GM12878 (cell line): ENCODE results near the genes NKTR and GASK1A.

DNA sequence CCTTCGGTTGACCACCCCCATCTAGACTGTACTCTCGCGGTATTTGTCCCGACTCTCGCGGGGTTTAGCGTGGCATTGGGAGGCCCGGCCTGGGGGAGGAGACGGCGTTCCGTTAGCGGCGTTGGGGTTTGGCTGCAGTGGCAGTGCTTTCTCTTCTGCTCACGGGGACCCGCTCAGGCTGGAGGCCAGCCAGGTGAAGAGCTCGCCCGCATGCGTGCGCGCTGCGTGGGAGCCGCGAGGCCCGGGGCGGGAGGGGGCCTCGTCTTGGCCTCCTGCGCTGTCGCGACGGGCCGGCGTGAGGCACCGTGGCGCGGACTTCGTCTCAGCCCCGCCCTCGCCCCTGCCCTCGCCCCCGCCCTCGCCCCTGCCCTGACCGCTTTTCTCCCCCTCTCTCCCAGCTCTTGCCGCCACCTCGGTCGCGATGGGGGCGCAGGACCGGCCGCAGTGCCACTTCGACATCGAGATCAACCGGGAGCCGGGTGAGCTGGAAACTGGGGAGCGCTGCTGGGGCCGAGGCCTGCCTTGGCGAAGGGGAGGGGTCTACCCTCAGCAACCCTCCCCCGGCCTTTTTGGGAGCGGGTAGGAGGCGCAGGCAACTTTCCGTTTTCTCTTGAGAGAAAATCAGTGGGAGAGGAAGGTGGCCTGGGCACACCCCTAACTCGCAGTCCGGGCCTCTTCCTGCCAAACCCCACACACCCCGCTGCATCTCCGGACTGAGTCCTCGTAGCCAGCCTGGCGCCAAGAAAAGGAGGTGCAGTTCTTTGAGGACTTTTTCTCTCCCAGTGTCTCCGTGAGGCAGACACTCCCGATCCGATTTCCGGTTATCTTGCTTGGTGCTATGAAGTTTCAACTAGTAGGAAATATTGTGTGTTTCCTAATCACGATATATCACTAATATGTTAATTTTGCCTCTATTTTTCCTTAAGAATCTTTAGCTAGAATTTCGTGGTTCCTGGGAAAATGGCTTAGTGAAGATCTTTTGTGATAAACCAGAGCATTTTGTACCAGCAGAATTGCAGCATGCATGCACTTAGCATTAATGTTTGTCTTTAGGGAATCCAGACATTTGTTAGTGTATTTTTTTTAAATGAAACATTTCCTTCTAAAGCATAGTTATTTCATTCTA lies at the start of gene NKTR:
NKTR (plus strand) TSS at position 101 of the 1,126 bp plus-strand sequence.
- RAMPAGE, long total RNA, result start-site peak on the plus strand centred at position 125 of the sequence, 68 bp wide, 612 and 427 reads in 2 replicates
- RRBS, 2 experiments, result under 1 to 2% methylated on average over 13 to 23 of the region's 72 CpGs
CAGE:
- cytosol, long polyA minus RNA, result start-site peak on the plus strand centred at position 82 of the sequence, 63 bp wide, 156 reads; start-site peak on the plus strand centred at position 451 of the sequence, 9 bp wide, 30 reads
- cytosol, long polyA plus RNA, result no peak
- long polyA plus RNA, result start-site peak on the plus strand centred at position 108 of the sequence, 96 bp wide, 212 and 291 reads in 2 replicates
- nucleolus, long total RNA, result start-site peak on the plus strand centred at position 96 of the sequence, 114 bp wide, 1,244 reads
- nucleus, long polyA plus RNA, result start-site peak on the plus strand centred at position 145 of the sequence, 111 bp wide, 1,162 and 1,619 reads in 2 replicates
- nucleus, long total RNA, result no peak

- RAMPAGE, long total RNA, result no peak
- RRBS, 2 experiments, result 2 to 27% methylated on average over 7 to 12 of the region's 39 CpGs
CAGE:
- cytosol, long polyA minus RNA, result no peak
- cytosol, long polyA plus RNA, result no peak
- long polyA plus RNA, result no peak
- nucleolus, long total RNA, result no peak
- nucleus, long polyA plus RNA, result no peak
- nucleus, long total RNA, result no peak
Measured at GRCh38 chr3:42654708-42655576, 1.4 kb downstream of the ZBTB47 start.

GRCh38 chr3:42780735-42781848 lies 8.0 kb upstream of the CCDC13 start:
- RAMPAGE, long total RNA, result no peak
- RRBS, 2 experiments, result no CpG with 5 or more reads among the region's 15 CpGs
CAGE:
- cytosol, long polyA minus RNA, result no peak
- cytosol, long polyA plus RNA, result no peak
- long polyA plus RNA, result no peak
- nucleolus, long total RNA, result no peak
- nucleus, long polyA plus RNA, result no peak
- nucleus, long total RNA, result no peak

- RAMPAGE, long total RNA, result no peak
- RRBS, 2 experiments, result no CpG with 5 or more reads among the region's 5 CpGs
CAGE:
- cytosol, long polyA minus RNA, result no peak
- cytosol, long polyA plus RNA, result no peak
- long polyA plus RNA, result no peak
- nucleolus, long total RNA, result no peak
- nucleus, long polyA plus RNA, result no peak
- nucleus, long total RNA, result no peak
Measured at GRCh38 chr3:42831174-42831781, 22.0 kb downstream of the ACKR2 start.

GRCh38 chr3:42850526-42851605 lies 24.8 kb downstream of the CYP8B1 start:
- RAMPAGE, long total RNA, result no peak
- RRBS, 2 experiments, result no CpG with 5 or more reads among the region's 6 CpGs
CAGE:
- cytosol, long polyA minus RNA, result no peak
- cytosol, long polyA plus RNA, result no peak
- long polyA plus RNA, result no peak
- nucleolus, long total RNA, result no peak
- nucleus, long polyA plus RNA, result no peak
- nucleus, long total RNA, result no peak

GRCh38 chr3:42978943-42979960 lies at the start of gene GASK1A:
Gene GASK1A (plus strand): TSS chr3:42979311.
- RAMPAGE, long total RNA, result no peak
- RRBS, 2 experiments, result 3% methylated on average over 21 to 27 of the region's 81 CpGs
CAGE:
- cytosol, long polyA minus RNA, result no peak
- cytosol, long polyA plus RNA, result no peak
- long polyA plus RNA, result no peak
- nucleolus, long total RNA, result no peak
- nucleus, long polyA plus RNA, result no peak
- nucleus, long total RNA, result no peak

- RAMPAGE, long total RNA, result no peak
- RRBS, 2 experiments, result no CpG with 5 or more reads among the region's 5 CpGs
CAGE:
- cytosol, long polyA minus RNA, result no peak
- cytosol, long polyA plus RNA, result no peak
- long polyA plus RNA, result no peak
- nucleolus, long total RNA, result no peak
- nucleus, long polyA plus RNA, result no peak
- nucleus, long total RNA, result no peak
Measured at GRCh38 chr3:42980981-42981365, 1.9 kb downstream of the GASK1A start.

GRCh38 chr3:43086456-43087279 lies 19.2 kb downstream of the POMGNT2 start:
- RAMPAGE, long total RNA, result no peak
- RRBS, 2 experiments, result no CpG with 5 or more reads among the region's 6 CpGs
CAGE:
- cytosol, long polyA minus RNA, result no peak
- cytosol, long polyA plus RNA, result no peak
- long polyA plus RNA, result no peak
- nucleolus, long total RNA, result no peak
- nucleus, long polyA plus RNA, result no peak
- nucleus, long total RNA, result no peak

GRCh38 chr3:43217561-43217941 lies 68.8 kb upstream of the SNRK start:
- RAMPAGE, long total RNA, result no peak
- RRBS, 2 experiments, result no CpG with 5 or more reads among the region's 4 CpGs
CAGE:
- cytosol, long polyA minus RNA, result no peak
- cytosol, long polyA plus RNA, result no peak
- long polyA plus RNA, result no peak
- nucleolus, long total RNA, result no peak
- nucleus, long polyA plus RNA, result no peak
- nucleus, long total RNA, result no peak

GRCh38 chr3:43246876-43247473 lies 39.4 kb upstream of the SNRK start:
- RAMPAGE, long total RNA, result no peak
- RRBS, 2 experiments, result no CpG with 5 or more reads among the region's 3 CpGs
CAGE:
- cytosol, long polyA minus RNA, result no peak
- cytosol, long polyA plus RNA, result no peak
- long polyA plus RNA, result no peak
- nucleolus, long total RNA, result no peak
- nucleus, long polyA plus RNA, result no peak
- nucleus, long total RNA, result no peak

DNA sequence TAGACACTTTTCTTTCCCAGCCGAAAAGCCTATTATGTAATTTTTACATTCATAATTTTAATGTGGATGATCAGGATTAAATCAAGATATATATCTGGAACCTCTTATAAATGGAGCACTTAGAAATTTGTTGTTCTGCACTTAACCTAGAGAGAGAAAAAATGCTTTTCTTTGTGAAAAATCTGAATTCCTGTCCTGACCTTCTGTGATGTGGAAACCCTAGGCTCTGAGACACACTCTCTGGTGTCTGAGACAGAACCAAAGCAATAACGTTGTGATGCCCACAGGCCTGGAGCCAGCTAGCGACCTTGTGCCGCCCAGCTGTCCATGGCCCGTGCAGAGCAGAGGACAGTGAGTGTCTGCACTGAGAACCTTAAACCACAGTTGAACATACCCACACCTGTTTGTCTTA lies 62.4 kb downstream of the SNRK start:
- RAMPAGE, long total RNA, result no peak
- RRBS, 2 experiments, result no CpG with 5 or more reads among the region's 5 CpGs
CAGE:
- cytosol, long polyA minus RNA, result no peak
- cytosol, long polyA plus RNA, result no peak
- long polyA plus RNA, result no peak
- nucleolus, long total RNA, result no peak
- nucleus, long polyA plus RNA, result no peak
- nucleus, long total RNA, result no peak

DNA sequence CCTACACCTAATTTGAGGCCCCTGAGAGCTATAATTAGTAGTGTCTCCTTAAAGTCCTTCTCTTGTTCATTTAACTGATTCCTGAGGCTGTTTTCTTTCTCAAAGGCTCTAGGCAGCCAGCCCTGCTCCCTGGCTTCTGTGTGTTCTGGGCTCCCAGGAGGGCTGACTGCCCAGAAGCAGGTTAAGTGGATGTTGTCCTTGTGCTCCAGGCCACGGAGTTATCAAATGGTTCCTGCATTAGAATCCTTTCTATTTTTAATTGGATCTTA lies 140.0 kb downstream of the SNRK start:
- RAMPAGE, long total RNA, result no peak
- RRBS, 2 experiments, result no CpG with 5 or more reads among the region's 1 CpG
CAGE:
- cytosol, long polyA minus RNA, result no peak
- cytosol, long polyA plus RNA, result no peak
- long polyA plus RNA, result no peak
- nucleolus, long total RNA, result no peak
- nucleus, long polyA plus RNA, result no peak
- nucleus, long total RNA, result no peak

DNA sequence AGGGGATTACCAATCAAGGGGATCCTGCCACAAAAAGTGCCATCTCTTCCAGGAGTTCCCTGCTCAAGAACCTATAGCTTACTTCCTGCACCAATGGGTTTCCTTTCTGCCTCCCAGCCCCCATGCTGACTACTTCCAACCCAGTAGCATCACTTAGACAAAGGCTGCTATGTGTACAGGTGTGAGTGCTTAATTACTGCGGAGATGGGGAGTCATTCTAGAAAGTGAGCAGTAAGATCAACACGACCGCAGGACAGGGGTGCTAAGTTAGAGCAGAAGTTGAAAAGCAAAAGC lies 49.3 kb downstream of the ANO10 start:
- RAMPAGE, long total RNA, result no peak
- RRBS, 2 experiments, result no CpG with 5 or more reads among the region's 3 CpGs
CAGE:
- cytosol, long polyA minus RNA, result no peak
- cytosol, long polyA plus RNA, result no peak
- long polyA plus RNA, result no peak
- nucleolus, long total RNA, result no peak
- nucleus, long polyA plus RNA, result no peak
- nucleus, long total RNA, result no peak

- RAMPAGE, long total RNA, result no peak
- RRBS, 2 experiments, result no CpG with 5 or more reads among the region's 1 CpG
CAGE:
- cytosol, long polyA minus RNA, result no peak
- cytosol, long polyA plus RNA, result no peak
- long polyA plus RNA, result no peak
- nucleolus, long total RNA, result no peak
- nucleus, long polyA plus RNA, result no peak
- nucleus, long total RNA, result no peak
Measured at GRCh38 chr3:43644240-43644680, 22.4 kb upstream of the ANO10 start.

DNA sequence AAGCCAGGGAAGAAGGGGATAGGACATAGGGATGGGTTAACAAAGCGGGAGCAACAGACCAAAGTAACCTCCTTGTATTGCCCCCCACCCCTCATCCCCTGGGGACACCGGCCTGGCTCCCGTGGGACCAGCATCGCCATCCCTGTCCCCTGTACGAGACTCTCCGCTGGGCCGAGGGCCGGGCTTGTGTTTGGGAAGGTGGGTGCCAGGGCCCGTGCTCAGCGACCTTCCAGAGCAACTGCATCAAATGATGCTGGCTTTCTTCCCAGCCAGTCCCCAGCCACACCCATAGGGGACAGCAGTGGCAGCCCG lies 203.9 kb downstream of the ABHD5 start:
- RAMPAGE, long total RNA, result no peak
- RRBS, 2 experiments, result 7 to 27% methylated on average over 7 of the region's 11 CpGs
CAGE:
- cytosol, long polyA minus RNA, result no peak
- cytosol, long polyA plus RNA, result no peak
- long polyA plus RNA, result no peak
- nucleolus, long total RNA, result no peak
- nucleus, long polyA plus RNA, result no peak
- nucleus, long total RNA, result no peak

DNA sequence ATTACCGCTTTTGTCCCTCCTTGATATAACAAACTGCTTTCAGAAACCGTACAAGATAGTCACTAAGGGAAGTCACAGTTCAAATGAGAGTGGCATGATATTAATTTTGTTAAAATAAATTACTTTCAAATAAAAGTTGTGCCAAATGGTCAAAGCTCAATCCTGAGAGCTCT lies 554 bp downstream of the TCAIM start:
- RAMPAGE, long total RNA, result no peak
- RRBS, 2 experiments, result no CpG with 5 or more reads among the region's 2 CpGs
CAGE:
- cytosol, long polyA minus RNA, result no peak
- cytosol, long polyA plus RNA, result no peak
- long polyA plus RNA, result no peak
- nucleolus, long total RNA, result no peak
- nucleus, long polyA plus RNA, result no peak
- nucleus, long total RNA, result no peak

- RAMPAGE, long total RNA, result no peak
- RRBS, 2 experiments, result no CpG with 5 or more reads among the region's 11 CpGs
CAGE:
- cytosol, long polyA minus RNA, result no peak
- cytosol, long polyA plus RNA, result no peak
- long polyA plus RNA, result no peak
- nucleolus, long total RNA, result no peak
- nucleus, long polyA plus RNA, result no peak
- nucleus, long total RNA, result no peak
Measured at GRCh38 chr3:44447037-44447905, 30.2 kb downstream of the ZNF445 start.

- RAMPAGE, long total RNA, result no peak
- RRBS, 2 experiments, result no CpG with 5 or more reads among the region's 8 CpGs
CAGE:
- cytosol, long polyA minus RNA, result no peak
- cytosol, long polyA plus RNA, result no peak
- long polyA plus RNA, result no peak
- nucleolus, long total RNA, result no peak
- nucleus, long polyA plus RNA, result no peak
- nucleus, long total RNA, result no peak
Measured at GRCh38 chr3:44883911-44884590, 9.6 kb downstream of the TGM4 start.

GRCh38 chr3:45010966-45011616 lies 15.0 kb upstream of the CLEC3B start:
- RAMPAGE, long total RNA, result no peak
- RRBS, 2 experiments, result no CpG with 5 or more reads among the region's 7 CpGs
CAGE:
- cytosol, long polyA minus RNA, result no peak
- cytosol, long polyA plus RNA, result no peak
- long polyA plus RNA, result no peak
- nucleolus, long total RNA, result no peak
- nucleus, long polyA plus RNA, result no peak
- nucleus, long total RNA, result no peak

- RAMPAGE, long total RNA, result no peak
- RRBS, 2 experiments, result no CpG with 5 or more reads among the region's 11 CpGs
CAGE:
- cytosol, long polyA minus RNA, result no peak
- cytosol, long polyA plus RNA, result no peak
- long polyA plus RNA, result no peak
- nucleolus, long total RNA, result no peak
- nucleus, long polyA plus RNA, result no peak
- nucleus, long total RNA, result no peak
Measured at GRCh38 chr3:45092665-45093338, 53.4 kb downstream of the CDCP1 start.